ENCODE data around the gene GPBAR1.

- PRO-cap = no peak
These were observed 327.0 kb upstream of the TNP1 start for GRCh38 chr2:217186717-217187342.

DNA sequence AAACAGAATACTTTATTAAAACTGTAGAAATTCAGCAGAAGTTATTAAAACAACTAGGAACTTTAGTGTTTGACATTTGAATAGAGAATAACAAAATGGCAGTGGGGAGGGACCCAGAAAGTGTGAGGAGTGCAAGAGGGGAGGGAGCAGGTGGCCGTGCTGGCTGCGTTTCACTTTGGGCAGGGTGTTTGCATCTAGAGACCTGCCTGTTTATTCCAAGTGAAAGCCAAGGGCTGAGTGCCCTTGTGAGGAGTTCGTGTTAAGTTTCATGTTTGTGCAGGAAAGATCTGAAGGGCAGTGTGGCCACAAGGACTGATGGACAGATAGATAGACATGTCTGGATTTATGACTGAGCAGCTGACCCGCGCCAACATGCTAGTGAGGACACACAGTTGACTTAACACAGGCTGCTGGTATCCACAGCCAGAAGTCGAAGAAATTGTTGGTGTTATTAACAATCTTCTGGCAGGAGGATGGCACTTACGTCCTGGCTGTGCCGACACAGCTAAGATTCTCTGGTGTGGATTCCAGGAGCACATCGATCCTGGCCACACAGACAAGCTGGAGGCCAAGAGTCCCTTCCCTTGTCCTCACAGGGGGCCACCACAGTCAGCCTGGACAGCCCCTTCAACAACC lies 387.6 kb upstream of the TNP1 start:
- PRO-cap = no peak

DNA sequence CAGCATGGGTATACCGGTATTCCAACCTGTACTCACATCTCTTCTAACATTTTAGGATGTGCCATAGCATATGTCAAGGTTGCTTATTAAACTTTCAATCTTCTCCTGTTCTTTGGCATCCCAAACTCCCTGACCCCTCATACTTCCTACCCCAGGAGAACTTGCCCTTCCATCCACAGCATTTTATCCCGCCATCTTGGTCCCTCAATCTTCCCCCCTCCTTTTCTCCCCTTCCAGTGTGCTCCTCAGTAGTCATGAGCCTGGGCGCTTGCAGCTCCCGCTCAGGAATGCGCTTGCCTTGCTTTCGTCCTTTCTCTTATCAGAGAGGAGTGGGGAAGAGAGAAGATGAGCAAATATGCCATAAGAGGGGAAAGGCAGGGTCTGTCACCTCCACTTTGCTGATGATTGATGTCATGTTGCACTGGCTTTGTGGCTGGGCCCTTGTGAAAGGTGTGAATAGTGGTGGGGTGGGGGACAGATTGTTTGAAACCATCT lies 569.4 kb downstream of the TNS1 start:
- PRO-cap = no peak

- PRO-cap = no peak
These were observed 161.6 kb downstream of the TNS1 start for GRCh38 chr2:217841301-217841501.

GRCh38 chr2:217842013-217842824 lies 160.6 kb downstream of the TNS1 start:
- PRO-cap = no peak

- PRO-cap = no peak
These were observed 112.5 kb downstream of the TNS1 start for GRCh38 chr2:217890019-217890951.

DNA sequence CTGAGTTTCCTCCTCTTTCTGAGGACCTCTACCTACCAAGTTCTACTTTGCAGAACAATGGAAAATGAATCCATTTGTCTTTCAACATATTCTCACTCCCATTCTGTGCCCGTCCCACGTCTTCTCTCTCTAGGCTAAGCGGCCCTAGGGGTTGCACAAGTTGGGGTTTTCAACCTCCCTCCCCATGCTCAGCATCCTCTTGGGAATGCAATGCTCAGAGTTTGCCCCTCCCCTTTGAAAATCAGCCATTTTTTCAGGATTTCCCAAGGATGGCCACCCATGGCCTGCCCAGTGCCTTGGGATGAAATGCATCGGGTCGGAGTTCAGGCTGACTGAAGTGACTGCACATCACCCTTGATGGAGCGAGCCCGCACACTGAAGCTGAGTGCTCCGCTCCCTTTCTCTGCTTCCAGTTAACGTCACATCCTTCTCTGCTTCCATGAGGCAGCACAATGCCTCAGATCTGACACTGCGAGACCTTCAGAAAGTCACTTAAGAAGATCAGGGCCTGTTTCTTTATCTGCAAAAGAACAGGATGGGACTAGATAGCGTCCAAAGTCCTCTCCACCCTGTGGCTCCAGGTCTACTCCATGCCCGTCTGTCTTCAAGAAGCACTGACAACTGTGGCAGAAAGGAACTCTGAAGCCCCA lies 87.8 kb downstream of the TNS1 start:
- PRO-cap = unidirectional peak, minus-strand start at position 126 of the sequence

DNA sequence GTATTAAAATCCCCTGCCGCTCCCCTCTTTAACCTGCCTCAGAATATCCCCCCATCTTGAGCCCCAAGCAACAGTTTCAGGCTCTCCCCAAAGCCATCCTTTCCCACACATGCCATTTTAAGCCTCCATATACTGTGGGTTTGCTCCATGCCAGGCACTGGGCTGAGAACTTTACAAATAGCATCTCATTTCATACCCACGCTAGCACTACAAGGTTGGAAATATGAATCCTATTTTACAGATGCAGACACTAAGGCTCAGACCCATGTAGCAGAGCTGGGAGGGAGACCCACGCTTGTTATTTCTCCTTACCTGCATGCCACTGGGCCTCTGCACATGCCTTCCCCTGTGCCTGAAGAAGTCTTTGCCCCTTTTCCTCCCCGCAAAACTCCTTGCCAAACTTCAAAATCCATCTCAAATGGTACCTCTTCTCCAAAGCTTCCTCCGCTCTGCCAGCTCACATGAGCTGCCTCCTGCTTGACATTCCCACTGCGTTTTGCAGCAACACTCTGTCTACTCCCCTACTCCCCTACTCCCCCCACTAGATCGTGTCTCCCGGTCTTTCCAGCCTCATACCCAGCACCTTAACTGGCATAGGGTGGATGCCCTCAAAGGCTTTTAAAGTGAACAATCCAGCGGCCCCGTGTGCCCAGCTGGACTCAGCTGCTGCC lies 66.0 kb downstream of the TNS1 start:
- PRO-cap = no peak

GRCh38 chr2:217942801-217943231 lies 60.0 kb downstream of the TNS1 start:
- PRO-cap = unidirectional peak, plus-strand start at chr2:217942968

GRCh38 chr2:218216391-218216724 lies 631 bp upstream of the ARPC2 start:
- PRO-cap = no peak

DNA sequence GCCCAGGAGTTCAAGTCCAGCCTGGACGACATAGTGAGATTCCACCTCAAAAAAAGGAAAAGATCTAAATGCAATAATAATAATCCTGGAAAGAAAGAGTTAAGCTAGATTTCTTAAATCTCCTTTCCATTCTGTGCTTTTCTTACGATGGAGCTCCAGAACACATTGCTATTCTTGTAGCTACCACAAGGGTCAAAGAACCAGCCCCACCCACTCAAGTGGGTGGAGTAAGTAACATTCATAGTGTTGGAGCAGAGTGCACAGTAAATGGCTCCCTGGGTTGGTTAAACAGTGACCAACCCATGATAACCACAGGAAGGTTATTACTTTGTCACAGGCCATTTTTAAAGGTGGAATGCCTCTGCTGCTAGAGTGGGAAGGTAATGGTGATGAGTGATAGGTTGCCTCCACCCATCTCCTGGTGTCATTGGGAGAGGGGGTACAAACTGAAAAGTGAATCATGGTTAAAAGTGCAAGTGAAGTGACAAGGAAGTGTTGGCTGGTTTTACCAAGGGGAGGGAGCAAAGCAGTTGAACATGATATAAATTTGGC lies 13.9 kb downstream of the ARPC2 start:
- PRO-cap = no peak

DNA sequence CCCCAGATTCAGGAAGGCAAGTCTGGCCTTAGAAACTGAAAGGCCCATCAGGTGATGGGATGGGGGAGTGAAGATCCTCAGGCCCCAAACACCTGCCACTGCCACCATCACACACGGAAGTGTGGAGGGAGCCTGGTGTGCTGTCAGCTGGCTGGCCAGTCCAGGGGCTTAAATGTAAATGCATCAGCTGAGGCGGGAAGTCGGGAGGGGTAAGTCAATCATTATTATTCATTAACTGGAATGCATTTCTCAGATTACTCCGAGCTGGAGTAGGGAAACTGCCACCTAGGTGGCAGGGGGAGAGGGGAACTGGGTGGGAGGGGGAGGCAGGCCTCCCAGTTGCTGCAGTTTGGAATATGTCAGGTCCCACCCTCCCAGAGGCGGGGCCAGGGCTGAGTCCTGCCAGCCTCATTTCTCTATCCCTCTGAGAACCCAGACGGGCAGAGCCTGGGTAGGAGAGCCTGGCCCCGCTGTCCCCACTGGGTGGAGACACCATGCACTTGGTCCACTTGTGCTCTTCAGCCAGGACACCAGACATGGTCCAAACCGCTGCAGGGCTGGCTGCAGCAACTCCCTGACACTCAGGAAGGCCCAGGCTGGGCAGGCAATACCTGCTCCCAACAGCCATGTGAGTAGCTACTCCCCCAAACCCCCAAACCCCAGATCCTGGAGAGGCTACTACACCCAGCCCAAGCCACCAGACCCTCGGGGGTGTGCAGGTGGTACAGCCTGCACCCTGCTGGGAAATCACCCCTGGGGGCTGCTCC lies at the start of gene GPBAR1:
GPBAR1 (plus strand) TSS at position 427 of the 767 bp plus-strand sequence.
- PRO-cap = unidirectional peak, plus-strand start at position 443 of the sequence

DNA sequence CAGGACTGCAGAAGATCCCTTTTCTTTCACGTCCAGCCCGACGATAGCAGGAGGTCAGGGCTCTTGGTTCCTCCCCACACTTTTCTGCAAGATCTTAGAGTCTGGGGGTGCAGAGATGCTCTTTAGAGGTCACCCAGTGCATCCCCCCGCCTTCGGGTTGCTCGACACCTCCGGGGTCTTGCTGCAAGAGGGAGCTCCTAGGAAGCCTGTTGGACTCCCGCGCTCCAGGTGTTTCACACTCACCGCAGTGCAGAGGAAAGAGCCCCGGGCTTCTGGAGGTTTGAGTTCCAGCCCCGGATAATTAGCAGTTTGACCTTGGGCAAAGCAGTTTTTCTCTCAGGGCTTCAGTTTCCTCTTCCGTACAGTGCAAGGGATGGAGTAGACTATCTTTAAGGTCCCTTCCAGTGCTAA lies 314 bp downstream of the PNKD start:
- PRO-cap = no peak

DNA sequence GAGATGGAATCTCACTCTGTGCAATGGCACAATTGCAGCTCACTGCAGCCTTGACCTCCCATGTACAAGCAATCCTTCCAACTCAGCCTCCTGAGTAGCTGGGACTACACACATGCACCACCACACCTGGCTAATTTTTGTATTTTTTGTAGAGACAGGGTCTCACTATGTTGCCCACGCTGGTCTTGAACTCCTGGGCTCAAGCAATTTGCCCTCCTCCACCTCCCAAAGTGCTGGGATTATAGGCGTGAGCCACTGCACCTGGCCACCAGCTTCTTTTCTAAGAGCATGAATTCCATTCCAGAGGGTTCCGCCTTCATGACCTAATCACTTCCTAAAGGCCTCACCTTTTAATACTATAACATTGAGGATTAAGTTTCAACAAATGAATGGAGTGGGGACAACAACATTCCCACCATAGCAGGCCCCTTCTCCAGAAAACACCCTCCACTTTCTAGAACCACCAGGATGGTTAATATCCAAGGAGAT lies 2.3 kb upstream of the TMBIM1 start:
- PRO-cap = no peak

DNA sequence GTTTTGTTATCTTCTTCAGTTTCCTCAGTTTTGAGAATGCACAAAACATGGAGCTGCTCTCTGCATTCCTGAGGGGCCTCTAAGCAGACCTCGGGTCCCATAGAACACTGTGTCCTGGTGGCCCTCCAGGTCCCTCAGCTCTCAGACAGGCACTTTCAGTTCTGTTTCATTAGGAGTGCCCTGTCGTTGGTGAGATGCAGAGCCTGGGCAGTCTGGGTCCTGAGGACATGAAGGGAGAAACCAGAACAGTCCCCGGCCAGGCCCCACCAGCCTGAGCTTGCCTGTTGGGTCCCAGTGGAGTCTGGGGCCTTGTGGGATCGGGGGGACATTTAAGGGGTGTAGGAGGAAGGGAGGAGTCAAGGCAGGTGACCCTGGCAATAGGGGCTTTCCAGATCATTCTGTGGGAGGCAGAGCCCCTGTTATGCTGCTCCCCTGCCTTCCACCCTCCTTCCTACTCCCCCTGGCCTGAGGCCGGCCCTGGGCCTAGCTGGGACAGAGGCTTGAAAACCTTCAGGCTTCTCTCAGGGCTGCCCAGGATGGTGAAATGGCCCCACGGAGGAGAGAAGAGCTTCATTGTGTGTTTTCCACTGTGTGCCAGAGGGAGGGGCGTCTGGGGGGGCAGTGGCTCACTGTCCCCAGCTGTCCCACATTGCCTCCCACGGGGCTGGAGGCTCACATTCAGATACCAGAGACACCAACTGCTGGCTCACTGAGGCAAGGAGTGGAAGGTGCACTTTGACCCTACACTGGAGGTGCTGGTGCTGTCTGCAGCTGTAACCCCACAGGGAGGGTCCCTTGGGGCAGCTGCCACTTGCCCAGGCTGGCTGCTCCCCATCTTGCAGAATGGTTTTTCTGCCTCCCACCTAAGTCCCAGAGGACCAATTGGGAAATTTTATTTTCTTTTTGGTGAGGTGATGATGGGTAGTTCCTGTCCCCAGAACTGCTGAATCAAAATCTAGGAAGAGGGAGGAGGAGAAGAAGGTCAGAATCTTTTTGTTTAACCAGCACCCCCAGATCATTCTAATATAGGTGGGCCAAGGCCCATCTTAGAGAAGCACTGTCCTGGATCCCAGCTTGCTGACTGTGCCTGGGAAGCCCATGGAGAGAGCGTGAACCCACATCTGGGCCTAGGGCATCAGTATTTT lies 26.5 kb upstream of the CATIP start:
- PRO-cap = no peak

- PRO-cap = no peak
These were observed 5.5 kb downstream of the CTDSP1 start for GRCh38 chr2:218405037-218405743.

DNA sequence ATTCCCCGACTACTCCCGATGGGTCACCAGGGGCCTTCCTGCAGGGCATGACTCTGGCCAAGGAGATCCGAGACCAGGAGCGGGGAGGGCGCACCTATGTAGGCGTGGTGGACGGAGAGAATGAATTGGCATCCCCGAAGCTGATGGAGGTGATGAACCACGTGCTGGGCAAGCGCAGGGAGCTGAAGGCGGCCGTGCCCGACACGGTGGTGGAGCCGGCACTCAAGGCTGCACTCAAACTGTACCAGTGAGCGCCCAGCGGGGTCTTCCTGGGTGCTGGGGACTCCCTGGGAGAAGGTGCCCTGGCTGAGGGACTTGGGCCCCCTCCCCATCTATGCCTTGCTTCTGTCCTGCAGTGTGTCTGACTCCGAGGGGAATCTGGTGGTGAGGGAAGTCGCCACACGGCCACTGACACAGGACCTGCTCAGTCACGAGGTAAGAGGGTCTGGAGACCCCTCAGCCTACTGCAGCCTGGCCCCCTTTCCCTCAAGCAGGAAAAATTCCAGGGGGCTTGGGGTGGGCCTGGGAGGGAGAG lies 10.4 kb downstream of the VIL1 start:
- PRO-cap = no peak

- PRO-cap = no peak
These were observed 9.2 kb upstream of the PLCD4 start for GRCh38 chr2:218598402-218598968.

DNA sequence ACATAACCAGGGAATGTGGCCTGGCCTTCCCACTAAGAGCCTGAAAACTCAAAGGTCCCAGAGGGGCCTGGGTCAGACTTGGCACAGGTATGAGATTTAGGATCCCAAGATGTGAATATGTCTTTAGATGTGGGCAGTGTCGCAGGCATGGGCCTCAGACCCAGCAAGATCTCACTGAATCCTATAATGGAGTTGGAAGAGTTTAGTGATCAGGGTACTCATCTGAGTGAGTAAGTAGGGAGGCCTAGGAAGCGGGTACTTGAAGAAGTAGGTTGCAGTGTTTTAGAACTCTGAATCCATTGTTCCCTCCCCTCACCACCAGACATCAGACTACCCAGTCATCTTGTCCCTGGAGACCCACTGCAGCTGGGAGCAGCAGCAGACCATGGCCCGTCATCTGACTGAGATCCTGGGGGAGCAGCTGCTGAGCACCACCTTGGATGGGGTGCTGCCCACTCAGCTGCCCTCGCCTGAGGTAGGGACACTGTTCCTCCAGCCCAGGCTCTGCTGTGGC lies 22.7 kb downstream of the PLCD4 start:
- PRO-cap = no peak

DNA sequence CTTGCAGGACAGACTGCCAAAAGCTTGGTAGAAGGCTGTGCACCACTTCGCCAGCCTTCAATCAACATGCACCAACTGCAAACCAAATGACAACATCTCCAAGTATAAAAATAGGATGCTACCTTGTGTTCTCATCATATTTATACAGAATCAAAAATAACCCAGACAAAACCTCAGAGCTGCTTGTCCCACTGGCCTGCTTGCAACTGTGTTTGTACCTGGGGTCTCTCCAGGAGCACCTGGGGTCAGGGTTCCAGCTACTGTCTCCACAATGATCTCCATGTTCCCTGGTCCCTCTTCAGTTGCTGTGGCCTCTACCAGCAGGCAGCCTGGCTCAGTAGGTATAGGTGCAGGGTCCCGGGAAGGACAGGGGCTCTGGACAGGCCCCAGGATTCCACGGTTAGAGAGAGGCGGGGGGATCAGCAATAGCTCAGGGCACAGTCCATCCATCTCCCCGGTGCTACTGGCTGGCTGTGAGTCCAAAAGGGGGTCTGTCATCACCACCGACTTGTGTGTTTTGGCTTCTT lies 3.4 kb downstream of the ZNF142 start:
- PRO-cap = no peak

Measured in trachea (tissue), 1 donor.